Spleen (tissue), 7 donors: ENCODE measurements around the gene ABCG1.

DNA sequence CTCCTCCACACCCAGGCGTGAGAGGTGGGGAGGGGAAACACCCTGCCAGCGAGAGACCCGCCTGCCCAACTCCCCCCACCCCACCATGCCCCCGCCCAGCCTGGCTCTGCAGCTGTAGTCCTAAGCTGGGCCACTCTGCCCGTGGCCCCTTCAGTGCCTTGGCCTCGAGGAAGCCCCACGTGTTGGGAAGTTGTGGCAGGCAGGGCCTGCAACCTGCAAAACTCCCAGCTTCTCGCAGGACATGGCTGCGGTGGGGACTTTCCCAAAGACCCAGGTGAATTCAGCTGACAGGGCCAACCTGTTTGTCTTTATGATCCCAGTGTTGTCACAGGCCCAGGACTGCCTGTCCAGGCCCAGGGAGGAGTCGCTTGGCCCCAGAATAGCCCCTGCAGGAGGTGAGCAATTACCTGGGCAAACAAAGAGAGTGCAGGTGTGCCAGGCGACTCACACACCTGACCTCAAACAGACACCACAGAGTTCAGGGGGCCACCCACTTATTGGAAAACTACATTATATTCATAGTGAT lies 62.8 kb downstream of the RIPK4 start:
- PRO-cap, 4 experiments, result no peak in any of the 4 experiments
- RAMPAGE, long total RNA, 4 experiments, result no peak in any of the 4 experiments

DNA sequence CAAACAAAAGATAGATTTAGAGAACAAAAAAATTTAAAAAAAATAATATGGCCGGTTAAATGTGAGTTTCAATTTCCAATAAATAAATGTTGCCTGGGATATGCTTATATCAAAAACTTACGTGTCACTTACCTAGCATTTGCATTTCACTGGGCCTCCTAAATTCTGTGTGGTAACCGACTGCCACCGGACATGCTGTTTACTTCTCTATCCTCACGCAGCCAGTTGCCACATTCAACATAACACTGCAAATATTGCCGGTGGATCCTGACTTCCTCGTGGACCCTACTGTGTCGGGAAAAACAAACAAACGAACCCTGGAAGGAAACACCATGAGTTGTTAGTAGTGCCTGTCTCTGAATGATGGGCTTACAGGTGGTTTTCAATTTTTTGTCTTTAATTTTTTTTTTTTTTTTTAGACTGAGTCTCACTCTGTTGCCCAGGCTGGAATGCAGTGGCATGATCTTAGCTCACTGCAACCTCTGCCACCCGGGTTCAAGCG lies 54.1 kb downstream of the RIPK4 start:
- PRO-cap, 4 experiments, result no peak in any of the 4 experiments
- RAMPAGE, long total RNA, 4 experiments, result no peak in any of the 4 experiments

DNA sequence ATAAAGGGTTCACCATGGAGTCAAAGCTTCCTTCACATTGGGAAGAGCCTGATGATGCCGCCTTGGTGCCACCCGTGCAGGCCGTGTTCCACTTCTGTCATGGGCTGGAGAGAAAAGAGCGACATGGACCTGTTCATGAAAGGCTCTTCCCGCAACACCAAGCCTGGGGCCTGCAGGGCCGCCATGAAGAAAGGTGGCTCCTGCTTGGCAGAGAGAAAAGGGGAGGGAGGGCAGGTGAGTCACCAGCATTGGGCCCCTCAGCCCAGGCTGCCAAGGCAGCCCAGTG lies 49.3 kb downstream of the RIPK4 start:
- PRO-cap, 4 experiments, result no peak in any of the 4 experiments
- RAMPAGE, long total RNA, 4 experiments, result no peak in any of the 4 experiments

GRCh38 chr21:41725468-41726521 lies 41.1 kb downstream of the RIPK4 start:
- PRO-cap, 4 experiments, result no peak in any of the 4 experiments
- RAMPAGE, long total RNA, 4 experiments, result no peak in any of the 4 experiments

DNA sequence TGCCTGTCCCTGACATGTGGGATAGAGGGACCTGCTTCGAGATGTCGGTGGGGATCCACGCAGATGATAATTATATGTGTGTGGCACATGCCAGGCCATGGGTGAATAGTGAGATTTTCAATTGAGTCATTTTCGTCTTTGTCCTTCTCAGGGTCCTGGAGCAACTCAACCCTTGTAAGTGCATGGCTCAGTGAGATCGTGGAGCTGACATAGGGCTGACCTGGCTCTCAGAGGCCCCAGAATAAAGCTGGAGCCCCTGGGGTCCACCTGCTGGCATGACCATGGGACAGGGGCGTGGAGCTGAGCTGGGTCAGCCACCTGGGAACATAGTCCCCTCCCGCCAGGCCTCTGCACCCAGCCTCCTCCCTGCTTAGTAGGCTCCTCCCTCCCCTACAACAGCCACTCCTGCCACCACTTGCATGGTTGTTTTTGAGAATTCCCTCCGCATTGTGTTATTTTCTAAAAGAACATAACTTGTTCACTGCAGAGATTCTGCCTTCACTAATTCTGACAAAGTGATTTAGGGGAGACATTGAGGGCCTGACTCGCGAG lies 3.0 kb upstream of the RIPK4 start:
- PRO-cap, 4 experiments, result no peak in any of the 4 experiments
- RAMPAGE, long total RNA, 4 experiments, result no peak in any of the 4 experiments

DNA sequence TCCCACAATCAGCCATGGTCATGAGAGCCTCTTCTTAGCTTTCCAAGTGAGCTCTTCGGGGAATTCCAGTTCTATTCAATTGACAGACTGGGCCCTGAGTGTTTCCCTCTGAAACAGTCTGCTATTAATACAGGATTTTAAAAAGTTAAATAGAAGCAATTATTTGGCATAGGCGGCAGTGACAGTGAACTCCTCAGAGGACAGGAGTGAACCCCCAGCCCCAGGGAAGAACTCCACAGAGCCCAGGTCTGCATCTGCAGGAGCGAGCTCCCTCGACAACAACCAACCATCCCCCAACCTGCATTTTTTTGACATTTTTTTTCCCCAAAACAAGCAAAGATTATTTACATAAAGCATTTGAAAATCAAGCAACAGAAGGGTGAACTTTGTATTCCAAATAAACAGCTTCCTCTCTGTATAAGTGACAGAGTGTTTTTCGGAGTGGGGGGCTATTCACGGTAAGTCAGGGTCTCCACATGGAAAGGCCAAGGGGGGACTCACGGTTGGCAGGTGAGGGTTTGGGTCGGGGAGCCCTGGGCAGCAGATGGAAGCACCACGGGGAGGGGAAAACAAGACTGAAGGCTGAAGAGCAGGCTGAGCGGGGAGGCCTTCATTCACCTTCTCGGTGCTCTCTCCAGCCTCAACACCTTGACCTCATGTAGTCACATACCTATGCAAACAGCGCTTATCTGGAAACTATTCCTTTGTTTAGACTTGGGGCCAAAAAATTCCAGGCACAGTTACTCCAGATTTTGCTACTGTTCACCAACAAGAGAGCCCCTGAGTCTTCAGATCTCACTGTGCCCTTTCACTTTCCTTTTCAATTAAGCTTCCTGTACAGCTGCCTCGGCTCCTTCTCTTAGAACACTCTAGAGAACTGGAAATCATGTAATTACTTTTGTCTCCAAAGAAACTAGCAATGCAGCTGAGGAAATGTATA lies 27.6 kb downstream of the C2CD2 start:
- PRO-cap, 4 experiments, result peak in 3 of 4 experiments; most common plus-strand start position 862 of the sequence (in 1); most common minus-strand start position 797 of the sequence (in 1)
- RAMPAGE, long total RNA, 4 experiments, result no peak in any of the 4 experiments

DNA sequence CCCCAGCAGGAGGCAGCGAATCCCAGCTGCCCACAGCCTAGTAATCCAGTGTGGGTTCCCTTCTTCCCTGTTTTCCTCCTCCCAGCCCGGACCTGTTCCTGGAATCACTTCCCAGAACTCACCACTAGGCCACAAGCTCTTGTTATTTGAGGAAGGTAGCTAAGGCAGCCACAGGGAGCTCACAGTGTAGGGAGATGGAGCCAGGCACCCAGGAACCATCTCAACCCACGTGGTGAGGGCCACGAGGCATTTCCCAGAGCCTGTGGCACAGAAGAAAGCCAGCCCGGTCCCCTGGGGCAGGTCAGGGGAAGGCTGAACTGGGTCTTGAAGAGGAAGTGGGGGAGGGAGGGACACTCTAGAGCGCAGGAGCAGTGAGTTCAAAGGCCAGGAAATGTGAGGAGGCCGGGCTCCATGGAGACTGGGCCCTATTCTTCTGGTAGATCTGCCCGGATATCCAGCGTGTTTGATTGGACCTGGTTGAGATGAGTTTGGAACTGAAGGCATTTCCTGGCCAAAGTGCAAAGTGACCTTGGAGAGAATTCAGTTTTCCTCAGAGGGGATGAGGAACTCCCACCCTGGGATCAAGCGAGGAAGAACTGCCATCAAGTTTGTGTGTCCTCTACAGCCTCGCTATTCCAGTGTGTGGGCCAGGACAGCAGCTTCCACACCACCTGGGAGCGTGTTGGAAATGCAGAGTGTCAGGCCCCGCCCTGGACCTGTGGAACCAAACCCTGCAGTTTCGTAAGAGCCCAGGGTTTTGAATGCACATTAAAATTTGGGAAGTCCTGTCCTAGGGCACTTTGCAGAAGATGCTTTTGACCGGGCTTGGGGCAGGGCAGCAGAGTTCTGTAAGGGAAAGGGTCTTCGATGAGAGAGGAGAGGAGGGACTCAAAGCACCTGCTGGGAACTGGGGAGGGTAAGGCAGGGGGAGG lies 20.4 kb upstream of the C2CD2 start:
- PRO-cap, 4 experiments, result no peak in any of the 4 experiments
- RAMPAGE, long total RNA, 4 experiments, result no peak in any of the 4 experiments

DNA sequence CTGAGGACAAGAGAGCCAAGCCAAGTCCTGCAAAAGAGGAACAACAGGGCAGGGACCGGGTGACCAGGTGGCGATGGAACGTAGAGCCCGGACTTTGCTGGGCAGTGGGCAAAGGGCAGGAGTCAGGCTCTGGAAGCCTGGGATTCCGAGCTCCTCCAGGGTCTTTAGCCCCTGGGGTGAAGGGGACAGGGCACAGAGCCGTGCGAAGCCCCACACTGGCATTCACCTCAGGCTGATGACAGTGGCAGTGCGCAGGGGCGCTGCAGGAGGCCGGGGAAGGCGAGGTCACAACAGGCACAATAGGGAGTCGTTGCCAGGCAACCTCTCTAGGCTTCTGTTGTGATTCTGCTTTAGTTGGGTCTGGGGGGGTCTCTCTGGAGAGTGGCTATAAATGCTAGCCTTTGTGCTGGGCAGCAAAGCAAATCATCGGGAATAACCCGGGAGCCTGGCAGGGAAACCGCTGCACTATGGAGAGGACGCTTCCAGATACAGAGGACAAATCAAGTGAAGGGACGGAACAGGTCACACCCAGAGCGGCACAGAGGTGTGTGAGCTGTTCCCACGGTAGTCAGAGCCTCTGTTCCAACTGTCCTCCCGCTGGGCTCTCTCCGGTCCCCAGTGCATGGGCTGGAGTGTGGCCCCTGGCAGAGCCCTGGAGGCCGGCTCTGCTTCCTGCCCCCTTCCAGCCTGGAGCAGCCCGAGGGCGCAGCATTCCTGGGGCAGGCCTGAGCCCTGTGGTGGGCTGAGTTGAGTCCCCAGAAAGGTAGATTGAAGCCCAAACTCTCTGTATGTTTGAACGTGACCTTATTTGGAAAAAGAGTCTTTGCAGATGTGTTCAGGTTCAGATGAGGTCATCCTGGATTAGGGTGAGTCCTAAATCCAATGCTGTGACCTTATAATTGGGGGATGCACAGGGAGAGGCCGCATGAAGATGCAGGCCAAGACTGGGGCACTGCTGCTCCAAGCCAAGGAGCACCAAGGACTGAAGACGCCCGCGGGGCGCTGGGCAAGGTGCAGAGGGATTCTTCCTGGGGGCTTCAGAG lies 11.8 kb upstream of the ZBTB21 start:
- PRO-cap, 4 experiments, result no peak in any of the 4 experiments
- RAMPAGE, long total RNA, 4 experiments, result no peak in any of the 4 experiments

GRCh38 chr21:42081188-42081624 lies 10.1 kb downstream of the UMODL1 start:
- PRO-cap, 4 experiments, result no peak in any of the 4 experiments
- RAMPAGE, long total RNA, 4 experiments, result no peak in any of the 4 experiments

GRCh38 chr21:42193080-42193464 lies 25.9 kb upstream of the ABCG1 start:
- PRO-cap, 4 experiments, result no peak in any of the 4 experiments
- RAMPAGE, long total RNA, 4 experiments, result no peak in any of the 4 experiments

DNA sequence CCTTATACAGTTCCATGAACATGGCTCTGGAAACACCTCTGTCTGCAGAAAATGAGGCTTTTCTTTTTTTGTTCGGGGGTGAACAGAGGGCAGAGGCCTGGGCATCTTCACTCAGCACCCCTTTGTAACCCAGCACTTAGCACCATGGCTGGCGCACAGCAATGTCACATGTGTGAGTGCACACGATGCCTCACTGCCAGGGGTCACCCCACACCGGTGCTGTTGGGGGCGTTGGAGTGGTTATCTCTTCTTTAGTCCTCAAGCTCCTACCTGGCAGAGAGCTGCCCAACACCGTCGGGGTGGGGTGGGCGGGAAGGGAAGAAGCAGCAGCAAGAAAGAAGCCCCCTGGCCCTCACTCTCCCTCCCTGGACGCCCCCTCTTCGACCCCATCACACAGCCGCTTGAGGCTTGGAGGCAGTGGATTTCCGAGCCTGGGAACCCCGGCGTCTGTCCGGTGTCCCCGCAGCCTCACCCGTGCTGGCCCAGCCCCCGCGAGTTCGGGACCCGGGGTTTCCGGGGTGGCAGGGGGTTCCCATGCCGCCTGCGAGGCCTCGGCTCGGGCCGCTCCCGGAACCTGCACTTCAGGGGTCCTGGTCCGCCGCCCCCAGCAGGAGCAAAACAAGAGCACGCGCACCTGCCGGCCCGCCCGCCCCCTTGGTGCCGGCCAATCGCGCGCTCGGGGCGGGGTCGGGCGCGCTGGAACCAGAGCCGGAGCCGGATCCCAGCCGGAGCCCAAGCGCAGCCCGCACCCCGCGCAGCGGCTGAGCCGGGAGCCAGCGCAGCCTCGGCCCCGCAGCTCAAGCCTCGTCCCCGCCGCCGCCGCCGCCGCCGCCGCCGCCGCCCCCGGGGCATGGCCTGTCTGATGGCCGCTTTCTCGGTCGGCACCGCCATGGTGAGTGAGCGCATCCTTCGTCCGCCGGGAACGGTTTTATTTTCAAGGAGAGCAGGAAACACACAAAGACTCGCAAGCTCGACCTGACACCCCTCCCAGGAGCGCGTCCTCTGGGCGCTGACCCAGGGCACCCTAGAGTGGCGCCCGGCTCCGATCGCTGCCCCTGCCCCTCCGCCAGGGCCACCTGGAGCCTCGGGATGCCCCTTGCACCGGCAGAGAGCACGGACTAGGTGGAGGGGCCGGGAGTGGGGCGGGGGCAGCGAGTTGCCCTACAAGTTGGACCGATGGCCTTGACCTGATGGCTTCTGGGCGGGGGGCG lies at the start of gene ABCG1:
Gene ABCG1, plus strand, starts transcription at position 728 of the 1,211 bp plus-strand sequence.
- PRO-cap, 4 experiments, result peak in 4 of 4 experiments; most common plus-strand start position 735 of the sequence (in 4); most common minus-strand start position 898 of the sequence (in 3)
- RAMPAGE, long total RNA, 4 experiments, result no peak in any of the 4 experiments

DNA sequence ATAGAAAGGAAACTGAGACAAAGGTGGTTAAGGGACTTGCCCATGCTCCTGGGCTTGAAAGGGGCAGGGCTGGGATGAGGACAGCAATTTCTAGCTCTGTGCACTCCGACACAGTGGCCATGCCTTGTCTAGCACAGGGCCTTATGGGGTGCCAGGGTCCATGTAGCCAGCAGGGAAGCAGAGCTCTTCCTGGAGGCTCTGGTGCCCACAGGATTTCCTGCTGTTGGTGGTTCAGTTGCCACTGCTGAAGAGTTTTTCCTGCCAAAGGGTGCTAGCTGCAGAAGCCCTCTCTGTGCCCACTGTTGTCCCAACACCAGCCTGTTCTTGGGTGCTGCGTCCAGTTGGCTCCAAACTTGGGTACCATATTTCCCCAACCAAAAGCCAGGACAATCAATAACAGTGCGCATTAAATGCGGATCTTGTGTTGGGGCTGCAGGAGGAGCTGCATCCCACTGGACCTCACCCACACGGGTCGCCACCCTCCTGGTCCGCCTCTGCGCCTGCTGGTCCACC lies 9.6 kb downstream of the ABCG1 start:
- PRO-cap, 4 experiments, result peak in 2 of 4 experiments; most common plus-strand start position 264 of the sequence (in 2)
- RAMPAGE, long total RNA, 4 experiments, result no peak in any of the 4 experiments

DNA sequence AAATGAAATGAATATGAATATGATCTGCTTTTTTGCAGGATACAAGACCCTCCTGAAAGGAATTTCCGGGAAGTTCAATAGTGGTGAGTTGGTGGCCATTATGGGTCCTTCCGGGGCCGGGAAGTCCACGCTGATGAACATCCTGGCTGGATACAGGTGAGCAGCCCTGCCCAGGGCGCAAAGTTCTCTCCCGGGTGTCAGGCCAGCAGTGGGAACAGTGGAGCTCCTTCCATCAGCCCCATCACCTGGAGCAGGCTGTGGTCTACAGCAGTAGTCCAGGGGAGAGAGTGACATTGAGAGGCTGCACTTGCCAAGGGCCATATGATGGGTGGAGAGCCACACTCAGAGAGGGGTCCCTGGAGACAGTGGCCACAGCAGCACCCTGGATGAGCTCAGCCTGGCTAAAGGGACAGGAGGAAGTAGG lies 44.2 kb downstream of the TFF3 start:
- PRO-cap, 4 experiments, result no peak in any of the 4 experiments
- RAMPAGE, long total RNA, 4 experiments, result no peak in any of the 4 experiments

DNA sequence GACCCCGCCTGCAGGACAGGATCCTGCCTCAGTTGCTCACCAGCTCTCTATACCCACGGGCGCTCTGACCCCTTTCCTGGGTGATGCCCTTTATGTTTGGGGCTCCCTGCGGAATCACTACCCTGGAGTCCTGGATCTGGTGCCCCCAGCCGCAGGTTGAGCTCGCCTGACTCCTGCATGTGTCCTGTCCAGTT lies 32.4 kb downstream of the TFF3 start:
- PRO-cap, 4 experiments, result no peak in any of the 4 experiments
- RAMPAGE, long total RNA, 4 experiments, result no peak in any of the 4 experiments

DNA sequence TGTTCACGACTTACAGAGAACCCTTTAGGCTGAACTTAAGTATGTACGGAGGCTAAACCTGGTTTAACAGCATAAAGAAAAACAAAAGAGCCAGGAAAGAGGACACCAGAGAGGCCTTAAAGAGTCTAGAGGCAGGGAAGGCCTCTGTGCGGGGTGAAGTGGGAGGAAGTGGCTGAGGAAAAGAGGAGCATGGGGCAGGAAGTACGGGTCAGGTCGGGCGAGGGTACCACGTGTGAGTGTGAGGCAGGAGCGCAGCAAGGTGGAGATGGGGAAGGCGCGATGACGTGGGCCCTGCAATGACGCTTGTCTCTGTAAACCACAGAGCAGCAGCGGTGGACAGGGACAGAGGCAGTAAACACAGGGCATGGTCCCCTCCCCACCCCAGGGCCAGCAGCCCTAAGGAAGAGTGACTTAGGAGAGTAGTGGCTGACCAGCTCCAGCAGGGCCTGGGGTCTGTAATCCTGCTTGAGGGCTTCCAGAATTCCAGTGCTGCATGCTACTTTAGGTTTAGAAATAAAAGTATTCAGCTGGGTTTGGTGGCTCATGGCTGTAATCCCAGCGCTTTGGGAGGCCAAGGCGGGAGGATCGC lies 31.8 kb downstream of the RSPH1 start:
- PRO-cap, 4 experiments, result no peak in any of the 4 experiments
- RAMPAGE, long total RNA, 4 experiments, result no peak in any of the 4 experiments

DNA sequence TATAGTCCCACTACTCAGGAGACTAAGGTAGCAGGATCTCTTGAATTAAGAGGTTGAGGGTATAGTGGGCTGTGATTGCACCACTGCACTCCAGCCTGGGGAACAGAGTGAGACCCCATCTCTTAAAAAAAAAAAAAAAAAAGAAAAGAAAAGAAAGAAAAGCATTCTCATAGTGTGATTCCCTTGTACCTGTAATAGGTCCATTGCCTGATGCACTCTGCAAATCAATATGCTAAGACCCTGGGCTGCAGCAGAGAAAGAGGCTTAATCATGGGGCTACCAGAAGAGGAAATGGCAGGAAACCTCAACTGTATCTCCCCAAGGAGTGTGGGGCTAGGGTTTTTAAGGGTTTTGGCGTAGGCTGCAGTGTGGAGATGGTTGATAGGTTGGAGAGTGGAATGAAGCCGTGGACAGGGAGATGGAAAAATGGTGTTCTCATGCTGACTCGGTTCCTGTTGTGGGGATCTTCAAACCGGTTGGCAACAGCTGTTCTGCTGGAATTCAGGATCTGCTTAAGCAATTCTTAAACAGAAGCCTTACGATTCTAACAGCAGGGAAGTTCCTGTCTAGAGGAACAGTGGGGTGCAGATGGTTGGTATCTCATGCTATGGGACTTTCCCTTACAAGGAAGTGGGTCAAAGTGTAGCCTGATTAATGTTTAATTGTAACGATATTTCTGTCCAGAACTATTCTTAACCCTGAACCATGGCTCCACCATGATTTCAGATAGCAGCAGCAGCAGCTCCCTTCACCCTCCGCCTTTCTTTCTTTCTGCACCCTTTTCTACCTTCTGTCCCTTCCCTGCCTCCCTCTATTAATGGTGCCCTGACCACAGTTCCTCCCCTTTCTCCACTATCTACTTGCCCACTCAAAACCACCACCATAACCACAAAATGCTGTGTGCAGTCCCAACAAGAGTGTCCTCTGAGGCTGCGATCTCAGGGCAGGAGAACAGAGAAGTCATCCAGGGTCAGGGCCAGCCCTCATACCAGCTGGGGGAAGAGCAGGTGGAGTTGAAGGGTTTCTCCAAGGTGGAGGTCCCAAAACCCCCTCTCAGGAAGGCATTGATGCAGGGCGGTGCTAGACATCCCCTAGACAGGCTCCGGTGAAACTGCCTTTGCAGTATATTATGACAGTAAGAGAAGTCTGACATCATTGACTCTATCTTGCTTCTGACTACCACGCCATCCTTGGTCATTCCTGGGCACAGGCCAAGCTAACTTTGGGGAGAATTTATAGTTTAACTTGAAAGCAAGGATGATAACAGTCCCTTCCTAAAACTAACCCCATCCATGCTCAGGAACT lies 30.8 kb downstream of the RSPH1 start:
- PRO-cap, 4 experiments, result no peak in any of the 4 experiments
- RAMPAGE, long total RNA, 4 experiments, result no peak in any of the 4 experiments

DNA sequence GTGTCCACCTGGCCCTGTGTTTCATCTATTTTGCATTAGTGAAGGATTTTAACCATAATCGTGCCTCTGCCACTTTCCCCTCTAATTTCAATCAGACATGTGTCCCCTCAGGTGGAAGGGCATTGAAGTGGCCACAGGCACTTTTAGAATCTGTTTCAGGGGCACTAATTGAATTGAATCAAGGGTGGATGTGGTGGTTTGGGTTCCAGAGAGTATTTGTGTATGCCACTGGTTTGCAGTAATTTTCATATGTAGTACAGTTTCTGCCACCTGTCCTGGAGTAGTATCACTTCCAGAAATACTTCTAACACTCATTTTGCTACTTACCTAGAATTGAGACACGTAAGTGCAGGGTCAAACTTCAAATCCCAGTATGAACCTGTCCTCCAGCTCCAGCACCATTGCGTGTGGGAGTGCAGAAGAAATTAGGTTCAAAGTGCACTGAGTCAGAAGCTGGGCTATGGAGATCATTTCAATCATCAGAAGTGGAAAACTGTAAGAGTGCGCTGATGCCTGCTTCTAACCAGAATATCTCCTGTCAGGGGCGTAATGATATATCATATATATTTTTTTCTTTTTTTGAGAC lies 26.8 kb downstream of the RSPH1 start:
- PRO-cap, 4 experiments, result no peak in any of the 4 experiments
- RAMPAGE, long total RNA, 4 experiments, result no peak in any of the 4 experiments

- PRO-cap, 4 experiments, result no peak in any of the 4 experiments
- RAMPAGE, long total RNA, 4 experiments, result no peak in any of the 4 experiments
These were observed 20.0 kb downstream of the RSPH1 start for GRCh38 chr21:42475976-42476504.

DNA sequence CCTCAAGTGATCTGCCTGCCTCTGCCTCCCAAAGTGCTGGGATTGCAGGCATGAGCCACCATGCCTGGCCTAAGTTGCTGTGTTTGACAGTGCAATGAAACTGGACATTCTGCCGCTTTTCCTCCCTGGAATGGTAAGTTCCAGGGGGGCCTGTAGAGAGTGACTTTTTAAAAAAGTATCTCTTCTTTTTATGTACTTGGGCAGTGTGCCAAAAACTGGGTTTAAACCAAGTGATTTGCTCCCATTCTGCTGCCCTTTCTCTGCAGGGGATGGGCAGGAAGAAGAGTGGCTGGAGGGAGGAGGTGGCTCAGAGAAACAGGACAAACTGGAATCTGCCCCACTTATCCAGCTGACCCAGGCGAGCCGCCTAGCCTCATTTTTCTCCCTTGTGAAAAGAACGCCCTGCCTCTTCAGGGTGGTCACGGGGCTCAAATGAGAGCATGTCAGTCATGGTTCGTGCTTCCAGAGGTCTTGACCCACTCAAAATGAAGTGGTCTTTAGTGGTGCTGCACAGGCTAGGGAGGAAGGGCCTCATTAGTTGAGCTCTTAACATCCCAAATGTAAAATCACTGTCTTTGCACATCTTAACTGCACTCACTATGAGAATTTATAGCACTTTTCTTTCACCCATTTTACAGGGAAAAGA lies 2.5 kb downstream of the SLC37A1 start:
- PRO-cap, 4 experiments, result no peak in any of the 4 experiments
- RAMPAGE, long total RNA, 4 experiments, result no peak in any of the 4 experiments

DNA sequence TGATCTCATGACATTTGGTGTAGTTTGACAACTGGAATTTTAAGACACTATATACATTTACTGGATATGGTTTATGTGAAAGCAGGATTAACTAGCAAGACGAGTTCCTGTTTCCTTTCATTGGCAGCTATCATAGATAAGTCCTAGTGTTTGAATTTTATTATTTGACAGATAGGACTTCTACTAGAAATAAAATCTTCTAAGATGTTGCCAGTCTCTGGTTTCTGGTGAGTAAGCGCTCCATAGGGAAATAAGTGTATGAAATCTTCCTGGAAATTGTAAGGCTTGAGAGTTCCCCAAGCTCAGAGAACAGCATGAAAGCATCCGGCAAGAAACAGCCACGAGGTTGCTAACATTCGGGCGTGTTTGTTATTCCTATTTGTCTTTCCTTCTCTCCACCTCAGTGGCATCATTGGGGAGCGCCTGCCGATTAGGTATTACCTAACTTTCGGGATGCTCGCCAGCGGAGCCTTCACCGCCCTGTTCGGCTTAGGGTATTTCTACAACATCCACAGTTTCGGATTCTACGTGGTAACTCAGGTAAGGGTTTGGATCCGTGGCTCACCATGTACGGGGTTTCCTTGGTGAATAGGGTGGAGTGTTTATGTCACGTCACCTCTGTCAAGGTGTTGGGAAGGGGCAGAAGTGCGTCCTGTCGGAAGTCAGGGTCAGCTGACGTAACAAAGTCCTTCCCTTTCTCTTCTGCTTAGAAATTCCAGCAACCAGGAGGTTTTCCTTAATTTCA lies 25.6 kb downstream of the SLC37A1 start:
- PRO-cap, 4 experiments, result no peak in any of the 4 experiments
- RAMPAGE, long total RNA, 4 experiments, result no peak in any of the 4 experiments